Endodermal cell (in vitro differentiated cells): Measurements from ENCODE around the genes CT55 and CT45A1.

DNA sequence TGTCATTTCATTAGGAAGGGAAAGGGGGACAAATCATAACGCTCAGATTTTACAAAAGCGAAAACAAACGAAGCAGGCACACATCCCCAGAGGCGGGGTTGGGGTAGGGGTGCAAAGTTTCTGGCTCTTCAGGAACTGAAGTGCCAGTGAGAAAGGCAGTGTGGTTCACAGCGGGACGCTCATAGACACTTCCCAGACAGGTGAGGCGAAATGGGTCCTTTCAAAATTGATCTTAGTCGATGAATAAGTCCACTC lies 1.2 kb upstream of the MBNL3 start:
- PRO-cap, result no peak

- PRO-cap, result unidirectional peak, minus-strand start at chrX:132957021
These were observed 1.3 kb downstream of the HS6ST2 start for GRCh38 chrX:132956944-132957666.

- PRO-cap, result bidirectional peak, plus-strand start at chrX:133308053, minus-strand start at chrX:133308044
These were observed 89.8 kb upstream of the TFDP3 start for GRCh38 chrX:133307826-133308383.

GRCh38 chrX:133412151-133412724 lies 3.1 kb downstream of the GPC4 start:
- PRO-cap, result unidirectional peak, plus-strand start at chrX:133412524

- PRO-cap, result no peak
These were observed 80.3 kb upstream of the GPC4 start for GRCh38 chrX:133495616-133496047.

DNA sequence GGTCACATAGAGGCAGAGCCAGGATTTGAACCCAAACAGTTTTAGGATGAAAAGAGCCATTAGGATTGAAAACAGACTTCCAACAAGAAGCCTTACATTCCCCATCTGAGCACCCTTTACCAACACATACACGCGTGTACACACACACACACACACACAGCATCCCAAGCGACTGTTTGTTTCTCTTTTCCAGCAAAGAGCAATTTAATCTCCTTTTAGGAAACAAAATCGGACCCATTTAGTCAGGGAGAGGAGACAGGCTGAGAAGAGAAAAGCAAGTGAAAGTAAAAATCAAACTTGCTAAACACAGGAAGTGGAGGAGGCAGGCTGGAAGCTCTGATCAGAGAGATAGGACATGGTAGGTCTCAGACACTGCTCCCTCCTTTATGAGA lies 62.4 kb downstream of the GPC3 start:
- PRO-cap, result no peak

DNA sequence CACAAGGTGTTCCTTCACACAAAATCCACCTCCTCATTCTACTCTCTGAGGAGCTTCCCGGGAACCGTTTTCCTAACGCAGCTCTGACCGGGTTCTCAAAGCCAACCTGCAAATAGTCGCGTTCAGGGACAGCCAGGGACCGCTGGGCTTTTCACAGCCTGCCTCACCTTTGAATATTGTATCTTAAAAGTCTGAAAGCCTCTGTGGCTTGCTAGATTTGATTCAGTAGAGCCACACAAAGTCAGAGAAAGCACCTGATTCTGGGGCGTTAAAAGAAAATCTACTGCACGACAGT lies 726 bp upstream of the GPC3 start:
- PRO-cap, result no peak

DNA sequence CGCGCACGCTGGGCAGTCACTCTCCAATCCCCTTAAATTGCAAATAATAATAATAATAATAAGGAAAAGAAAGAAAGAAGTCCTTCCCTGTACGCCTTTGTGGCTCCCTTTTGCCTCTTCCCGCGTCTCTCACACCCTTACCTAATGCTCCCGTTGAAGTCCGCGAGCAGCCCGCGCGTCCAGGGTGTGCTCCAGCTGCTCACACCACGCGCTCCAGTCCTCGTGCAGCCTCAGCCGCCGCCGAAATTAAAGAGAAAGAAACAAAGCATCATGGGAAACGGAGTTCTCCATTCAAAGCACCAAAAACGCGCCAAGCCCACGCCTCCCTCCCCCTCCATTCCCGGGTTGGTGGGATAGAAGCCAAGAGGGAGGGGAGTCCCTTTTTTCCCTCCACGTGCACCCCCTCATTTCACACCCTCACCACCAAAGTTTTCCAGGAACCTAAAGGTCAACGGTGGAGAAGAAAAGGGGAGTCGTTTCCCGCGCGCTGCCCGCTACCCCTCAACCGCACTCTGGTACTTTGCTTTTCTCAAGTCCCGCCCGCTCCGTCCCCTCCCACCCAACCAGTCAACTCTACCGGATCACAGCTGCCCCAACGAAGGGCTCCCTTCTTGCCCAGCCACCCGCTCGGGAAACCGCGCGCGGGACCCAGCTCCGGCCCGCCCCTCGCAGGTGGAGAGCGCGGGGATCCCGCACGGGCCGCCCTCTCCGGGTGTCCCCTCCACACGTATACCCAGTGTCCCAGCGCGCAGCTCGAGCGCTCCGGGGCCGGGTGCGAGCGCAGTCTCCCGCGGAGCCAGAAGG lies 65.3 kb upstream of the CCDC160 start:
- PRO-cap, result unidirectional peak, minus-strand start at position 222 of the sequence; unidirectional peak, minus-strand start at position 248 of the sequence

DNA sequence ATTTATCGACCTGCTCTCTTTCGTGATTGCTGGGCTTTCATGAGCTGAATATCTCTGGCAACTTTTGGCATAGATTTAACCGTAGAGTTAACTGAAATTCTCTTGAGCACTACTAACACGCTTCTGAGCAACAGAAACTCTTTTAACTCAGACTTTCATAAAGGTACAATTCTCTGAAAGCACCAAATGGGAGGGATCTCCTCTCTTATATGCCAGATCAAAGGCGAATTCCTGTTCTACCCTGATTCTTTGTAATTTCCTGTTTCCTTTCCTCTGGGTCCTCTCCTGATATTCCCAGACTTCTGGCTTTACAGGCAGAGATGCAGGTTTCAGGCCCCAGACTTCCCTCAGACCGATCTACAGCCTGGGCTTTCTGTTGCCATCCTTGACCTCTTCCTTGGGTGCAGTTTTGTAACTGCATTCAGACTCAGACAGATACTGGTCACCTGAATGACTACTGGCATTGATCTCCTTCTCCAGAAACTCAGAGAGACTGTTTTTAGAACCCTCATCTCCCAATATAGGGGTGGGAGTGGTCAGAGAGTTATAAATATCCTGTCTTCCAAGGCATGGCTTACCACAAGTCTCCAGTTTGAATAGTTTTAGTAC lies 5.2 kb downstream of the SMIM10 start:
- PRO-cap, result no peak

- PRO-cap, result no peak
These were observed at the start of gene CT55 for GRCh38 chrX:135171003-135171703. Gene CT55 (minus strand): TSS chrX:135171398.

GRCh38 chrX:135317080-135317799 lies 8.0 kb downstream of the ETDC start:
- PRO-cap, result no peak

DNA sequence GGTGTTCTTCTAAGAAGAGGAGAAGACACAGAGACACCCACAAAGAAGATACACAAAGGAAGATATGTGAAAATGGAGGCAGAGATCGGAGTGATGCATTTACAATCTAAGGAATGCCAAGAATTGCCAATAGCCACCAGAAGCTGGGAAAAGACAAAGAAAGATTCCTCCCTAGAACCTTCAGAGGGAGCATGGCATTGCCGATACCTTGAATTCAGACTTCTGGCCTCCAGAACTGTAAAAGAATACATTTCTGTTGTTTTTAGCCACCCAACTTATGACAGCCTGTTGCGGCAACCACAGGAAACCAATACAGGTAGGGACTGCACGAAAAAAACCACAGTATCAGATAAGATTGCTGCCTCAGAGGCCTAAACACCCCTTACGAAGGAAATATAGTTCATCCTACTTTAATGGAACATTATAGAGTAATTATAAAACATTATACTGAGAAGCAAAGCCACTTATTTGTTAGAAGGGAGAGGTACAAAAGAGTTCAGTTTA lies 37.6 kb upstream of the SMIM10L2A start:
- PRO-cap, result no peak

DNA sequence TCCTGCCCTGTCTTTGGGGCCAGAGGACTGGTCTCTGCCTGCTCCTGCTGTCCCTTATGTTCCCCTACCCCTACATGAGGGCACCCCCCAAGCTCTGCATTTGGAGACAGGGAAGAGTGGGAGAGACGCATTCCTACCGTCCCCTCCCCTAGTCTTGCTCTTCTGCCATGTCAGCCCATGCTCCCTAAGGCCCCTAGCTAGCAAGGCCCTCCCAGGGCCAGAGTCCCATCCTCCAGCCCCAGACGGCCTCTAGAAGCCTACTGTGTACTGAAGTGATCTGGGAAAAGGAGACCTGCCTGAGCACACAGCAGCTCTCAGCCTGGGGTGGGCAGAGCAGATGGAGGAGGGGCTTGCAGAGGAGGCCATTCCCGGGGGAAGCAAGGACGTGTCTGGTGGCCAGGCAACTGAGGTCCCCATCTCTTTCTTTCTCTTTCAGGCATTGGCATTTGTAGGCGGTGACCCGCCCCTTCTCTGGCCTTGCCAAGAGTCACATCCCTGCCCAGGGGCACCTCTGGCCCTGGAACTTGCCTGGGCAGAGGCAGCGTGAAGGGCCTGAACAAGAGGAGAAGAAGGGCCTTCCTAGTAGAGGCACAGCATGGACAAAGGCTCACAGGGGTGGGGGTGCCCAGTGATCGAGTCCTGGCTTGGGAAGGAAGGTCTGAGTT lies 1.6 kb downstream of the SMIM10L2A start:
- PRO-cap, result no peak

DNA sequence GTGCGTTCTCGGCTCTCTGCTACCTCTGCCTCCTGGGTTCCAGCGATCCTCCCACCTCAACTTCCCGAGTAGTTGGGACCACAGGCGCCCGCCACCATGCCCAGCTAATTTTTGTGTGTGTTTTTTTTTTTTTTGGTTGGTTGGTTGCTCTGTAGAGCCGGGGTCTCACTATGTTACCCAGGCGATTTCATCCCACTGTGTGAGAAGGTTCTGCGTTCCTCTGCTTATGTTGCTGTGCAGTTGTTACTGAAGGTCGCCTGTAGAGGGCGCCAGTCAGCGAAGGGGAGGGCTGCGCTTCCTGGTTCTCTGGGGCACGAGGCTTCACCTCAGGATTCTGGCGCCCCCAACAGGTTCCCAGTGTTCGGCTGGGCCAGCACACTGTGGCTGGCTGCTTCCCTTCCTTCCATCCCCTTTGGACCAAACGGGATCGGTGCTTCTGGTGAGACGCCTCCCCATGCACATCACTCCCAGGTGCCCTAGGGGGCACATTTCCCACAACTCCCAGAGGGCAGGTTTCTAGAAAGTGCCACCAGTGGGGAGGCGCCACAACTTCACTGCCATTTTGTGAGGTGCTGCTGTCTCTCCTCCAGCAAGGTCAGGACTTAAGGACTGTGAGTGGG lies at the start of gene CT45A1:
CT45A1 (plus strand) TSS at position 543 of the 620 bp plus-strand sequence.
- PRO-cap, result no peak

GRCh38 chrX:136046642-136047251 lies 61.5 kb downstream of the SLC9A6 start:
- PRO-cap, result no peak

GRCh38 chrX:136159549-136159925 lies 37.3 kb upstream of the FHL1 start:
- PRO-cap, result no peak

GRCh38 chrX:136191093-136191595 lies 5.7 kb upstream of the FHL1 start:
- PRO-cap, result no peak

- PRO-cap, result no peak
These were observed 3.1 kb upstream of the FHL1 start for GRCh38 chrX:136193590-136194207.

- PRO-cap, result no peak
These were observed 9.9 kb downstream of the FHL1 start for GRCh38 chrX:136206713-136207212.

- PRO-cap, result no peak
These were observed 12.5 kb downstream of the FHL1 start for GRCh38 chrX:136209125-136209931.